Keratinocyte (primary cell): ENCODE measurements around a stretch of chr9.

GRCh38 chr9:134068615-134069317 lies 940 bp upstream of the BRD3 start:
CAGE:
- cytosol, long polyA minus RNA: no peak
- cytosol, long polyA plus RNA: no peak
- long polyA plus RNA: no peak
- nucleus, long polyA minus RNA: no peak
- nucleus, long polyA plus RNA: no peak

DNA sequence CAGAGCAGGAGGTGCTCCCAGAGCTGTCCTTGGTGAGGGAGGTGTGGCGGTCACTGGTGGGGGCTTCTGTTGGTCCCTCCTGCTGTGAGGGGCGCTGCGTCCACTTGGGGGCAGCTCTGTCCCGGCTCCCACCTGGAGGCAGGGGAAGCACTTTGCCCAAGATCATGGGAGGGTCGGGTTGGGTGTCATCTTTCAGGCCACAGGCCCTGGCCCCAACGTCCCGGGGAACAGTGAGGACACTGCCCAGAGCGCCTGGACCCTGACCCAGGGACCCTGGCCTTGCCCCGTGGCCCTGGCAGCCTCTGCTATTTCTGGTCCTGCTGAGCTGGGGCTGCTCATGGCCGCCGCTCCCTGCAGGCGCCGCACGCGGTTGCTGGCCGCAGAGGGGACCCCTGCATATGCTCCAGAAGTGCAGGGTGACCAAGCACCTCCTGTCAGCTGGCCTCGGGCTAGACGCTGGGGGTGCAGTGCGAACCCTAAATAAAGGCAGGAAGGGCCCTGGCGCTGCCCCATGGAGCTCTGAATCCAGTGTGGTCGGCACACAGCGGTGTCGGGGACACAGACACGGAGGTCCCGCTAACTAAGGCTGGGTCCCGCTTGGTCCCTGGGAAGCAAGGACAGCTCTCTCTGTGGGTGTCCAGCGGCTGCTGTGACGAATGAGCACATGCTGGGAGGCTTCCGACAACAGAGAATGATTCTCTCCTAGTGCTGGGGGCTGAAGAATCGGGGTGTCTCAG lies 40.2 kb downstream of the WDR5 start:
CAGE:
- cytosol, long polyA minus RNA: no peak
- cytosol, long polyA plus RNA: no peak
- long polyA plus RNA: no peak
- nucleus, long polyA minus RNA: no peak
- nucleus, long polyA plus RNA: no peak

GRCh38 chr9:134186523-134186706 lies 50.5 kb downstream of the WDR5 start:
CAGE:
- cytosol, long polyA minus RNA: no peak
- cytosol, long polyA plus RNA: no peak
- long polyA plus RNA: no peak
- nucleus, long polyA minus RNA: no peak
- nucleus, long polyA plus RNA: no peak

DNA sequence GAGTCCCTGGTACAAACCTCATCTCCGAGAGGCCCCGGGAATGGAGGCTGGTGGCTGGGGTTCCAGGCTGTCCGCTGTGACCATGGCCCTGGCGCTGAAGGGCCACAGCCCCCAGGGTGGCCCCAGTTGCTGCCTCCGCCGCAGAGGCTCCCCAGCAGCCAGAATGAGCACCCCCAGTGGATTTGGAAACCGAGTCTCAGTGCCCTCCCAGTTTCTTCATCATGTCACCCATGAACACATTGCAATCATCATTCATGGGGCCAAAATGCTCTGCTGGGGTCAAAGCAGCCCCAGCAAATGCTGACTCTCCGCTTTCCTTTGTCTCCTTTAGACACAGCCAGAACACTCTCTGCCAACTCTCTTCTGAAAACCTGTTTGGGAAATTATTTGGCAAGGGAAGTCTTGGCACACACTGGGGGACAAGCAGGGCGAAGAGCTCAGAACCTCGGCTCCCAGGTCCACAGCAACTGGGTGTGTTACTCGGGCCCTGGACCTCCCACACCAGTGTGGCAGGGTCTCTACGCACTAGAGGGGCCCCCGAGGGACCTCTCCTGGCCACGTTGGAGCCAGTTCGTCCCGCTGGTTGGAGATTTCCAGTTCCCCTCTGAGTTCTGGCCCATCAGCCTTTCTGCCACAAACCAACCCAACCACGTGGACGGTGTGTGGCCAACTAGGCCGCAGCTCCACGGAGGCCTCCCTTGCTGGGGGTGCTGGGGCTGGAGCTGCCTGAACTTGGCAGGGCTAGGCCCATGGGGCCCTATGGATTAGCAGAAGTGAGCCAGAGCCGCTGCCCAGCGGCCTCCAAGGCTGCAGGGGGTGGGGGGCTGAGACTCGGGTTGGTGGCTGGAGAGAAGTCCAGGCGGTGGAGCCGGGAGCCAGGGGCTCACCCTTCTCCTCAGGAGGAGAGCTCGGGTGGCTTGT lies 75.1 kb downstream of the WDR5 start:
CAGE:
- cytosol, long polyA minus RNA: no peak
- cytosol, long polyA plus RNA: no peak
- long polyA plus RNA: no peak
- nucleus, long polyA minus RNA: no peak
- nucleus, long polyA plus RNA: no peak

CAGE:
- cytosol, long polyA minus RNA: no peak
- cytosol, long polyA plus RNA: no peak
- long polyA plus RNA: no peak
- nucleus, long polyA minus RNA: no peak
- nucleus, long polyA plus RNA: no peak
These were observed 61.8 kb upstream of the RXRA start for GRCh38 chr9:134264320-134264891.

DNA sequence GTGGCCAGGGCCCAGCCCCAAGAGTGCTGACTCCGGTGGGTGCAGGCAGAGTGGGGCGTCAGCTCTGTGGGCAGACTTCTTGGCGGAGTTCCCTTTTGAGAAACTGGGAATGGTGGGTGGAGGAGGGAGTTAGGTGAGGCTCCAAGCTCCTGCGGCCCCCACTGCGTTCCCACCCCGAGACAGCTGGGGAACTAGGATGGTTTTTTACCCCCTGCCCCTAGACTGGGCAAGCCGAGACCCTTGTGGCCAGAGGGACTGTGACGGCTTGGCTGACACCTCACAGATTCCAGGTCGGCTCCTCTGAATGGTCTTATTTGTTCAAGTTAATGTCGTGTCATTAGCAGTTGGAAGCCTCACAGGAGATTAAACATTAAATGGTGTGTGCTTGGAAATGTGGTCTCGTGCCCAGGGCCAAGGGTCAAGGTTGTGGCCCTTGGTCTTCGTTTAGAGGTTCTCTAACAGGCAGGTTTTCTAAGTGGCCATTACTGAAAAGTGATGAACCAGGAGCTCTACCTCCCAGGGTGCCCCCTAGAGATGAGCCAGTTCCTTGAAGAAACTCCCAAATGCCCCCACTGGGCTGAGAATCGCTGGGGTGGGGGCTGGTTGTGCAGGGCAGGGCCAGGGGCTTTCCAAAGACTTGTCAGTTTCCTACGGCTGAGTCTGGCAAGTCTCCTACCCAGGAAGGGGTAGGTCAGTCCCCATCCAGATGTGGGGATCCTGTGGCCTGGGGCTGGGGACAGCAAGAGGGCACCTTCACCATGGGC lies 61.2 kb upstream of the RXRA start:
CAGE:
- cytosol, long polyA minus RNA: no peak
- cytosol, long polyA plus RNA: no peak
- long polyA plus RNA: no peak
- nucleus, long polyA minus RNA: no peak
- nucleus, long polyA plus RNA: no peak

DNA sequence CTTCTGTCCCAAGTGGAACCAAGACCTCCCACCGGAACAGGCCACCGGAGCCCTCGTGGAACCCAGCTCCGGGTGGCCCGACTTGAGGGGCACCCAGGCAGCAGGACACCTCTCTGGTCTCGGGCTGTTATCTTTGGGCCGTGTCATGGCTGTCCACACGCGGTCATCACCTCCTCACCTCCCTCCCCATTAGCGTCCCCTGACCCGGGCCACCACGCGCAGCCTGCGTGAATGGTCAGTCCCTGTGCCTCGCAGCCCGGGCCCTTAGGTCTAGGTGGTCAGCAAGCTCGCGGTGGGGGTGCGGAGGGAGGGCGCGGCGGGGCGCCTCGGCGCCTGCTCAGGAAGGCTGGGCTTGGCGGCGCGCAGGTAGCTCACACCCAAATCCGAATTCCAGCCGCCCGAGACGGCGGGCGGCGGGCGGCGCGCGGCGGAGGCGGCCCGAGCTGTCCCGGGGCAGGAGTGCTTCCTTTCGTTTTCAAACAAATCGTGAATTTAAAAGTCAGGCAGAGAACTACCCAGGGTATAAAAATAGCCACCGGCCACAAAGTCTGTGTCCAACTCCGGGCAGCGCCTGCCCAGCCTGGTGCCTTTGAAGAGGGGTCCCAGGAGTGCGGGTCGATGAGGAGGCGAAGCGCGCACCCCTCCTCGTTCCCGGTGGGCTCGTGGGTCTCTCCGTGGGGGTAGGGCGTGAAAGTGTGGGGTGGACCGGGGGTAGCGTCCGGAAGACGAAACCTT lies 1.0 kb upstream of the RXRA start:
CAGE:
- cytosol, long polyA minus RNA: no peak
- cytosol, long polyA plus RNA: no peak
- long polyA plus RNA: no peak
- nucleus, long polyA minus RNA: no peak
- nucleus, long polyA plus RNA: no peak

GRCh38 chr9:134327976-134328815 lies 1.9 kb downstream of the RXRA start:
CAGE:
- cytosol, long polyA minus RNA: no peak
- cytosol, long polyA plus RNA: no peak
- long polyA plus RNA: no peak
- nucleus, long polyA minus RNA: no peak
- nucleus, long polyA plus RNA: no peak

GRCh38 chr9:134344155-134344804 lies 18.0 kb downstream of the RXRA start:
CAGE:
- cytosol, long polyA minus RNA: no peak
- cytosol, long polyA plus RNA: no peak
- long polyA plus RNA: no peak
- nucleus, long polyA minus RNA: no peak
- nucleus, long polyA plus RNA: no peak

CAGE:
- cytosol, long polyA minus RNA: no peak
- cytosol, long polyA plus RNA: no peak
- long polyA plus RNA: no peak
- nucleus, long polyA minus RNA: no peak
- nucleus, long polyA plus RNA: no peak
These were observed 34.8 kb downstream of the RXRA start for GRCh38 chr9:134360785-134361736.

CAGE:
- cytosol, long polyA minus RNA: no peak
- cytosol, long polyA plus RNA: no peak
- long polyA plus RNA: no peak
- nucleus, long polyA minus RNA: no peak
- nucleus, long polyA plus RNA: no peak
These were observed 77.8 kb downstream of the RXRA start for GRCh38 chr9:134403631-134404897.

GRCh38 chr9:134416873-134417512 lies 90.7 kb downstream of the RXRA start:
CAGE:
- cytosol, long polyA minus RNA: no peak
- cytosol, long polyA plus RNA: no peak
- long polyA plus RNA: no peak
- nucleus, long polyA minus RNA: no peak
- nucleus, long polyA plus RNA: no peak

CAGE:
- cytosol, long polyA minus RNA: no peak
- cytosol, long polyA plus RNA: no peak
- long polyA plus RNA: no peak
- nucleus, long polyA minus RNA: no peak
- nucleus, long polyA plus RNA: no peak
These were observed 95.3 kb downstream of the RXRA start for GRCh38 chr9:134421600-134422001.

DNA sequence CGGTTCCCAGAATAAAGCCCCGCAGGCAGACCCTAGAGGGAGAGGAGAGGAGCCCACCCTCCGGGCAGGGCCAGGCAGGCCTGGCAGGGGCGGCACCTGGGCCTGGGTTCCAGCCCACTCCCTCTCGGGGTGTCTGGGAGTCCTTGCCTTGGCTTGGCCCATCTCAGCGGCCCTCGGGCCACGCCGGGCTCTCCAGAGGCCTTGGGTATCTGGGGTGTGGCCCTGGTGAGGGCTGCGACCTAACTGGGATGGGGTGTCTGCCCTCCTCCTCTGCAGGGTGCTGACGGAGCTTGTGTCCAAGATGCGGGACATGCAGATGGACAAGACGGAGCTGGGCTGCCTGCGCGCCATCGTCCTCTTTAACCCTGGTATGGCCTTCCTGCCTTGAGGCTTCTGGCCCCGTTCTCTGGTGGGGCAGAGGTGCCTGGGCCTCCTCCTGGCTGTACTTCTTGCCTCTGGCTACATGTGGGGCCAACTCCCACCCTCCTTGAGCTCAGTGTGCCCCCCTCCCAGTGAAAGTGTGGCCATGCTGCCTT lies 105.4 kb downstream of the RXRA start:
CAGE:
- cytosol, long polyA minus RNA: no peak
- cytosol, long polyA plus RNA: no peak
- long polyA plus RNA: no peak
- nucleus, long polyA minus RNA: no peak
- nucleus, long polyA plus RNA: no peak

DNA sequence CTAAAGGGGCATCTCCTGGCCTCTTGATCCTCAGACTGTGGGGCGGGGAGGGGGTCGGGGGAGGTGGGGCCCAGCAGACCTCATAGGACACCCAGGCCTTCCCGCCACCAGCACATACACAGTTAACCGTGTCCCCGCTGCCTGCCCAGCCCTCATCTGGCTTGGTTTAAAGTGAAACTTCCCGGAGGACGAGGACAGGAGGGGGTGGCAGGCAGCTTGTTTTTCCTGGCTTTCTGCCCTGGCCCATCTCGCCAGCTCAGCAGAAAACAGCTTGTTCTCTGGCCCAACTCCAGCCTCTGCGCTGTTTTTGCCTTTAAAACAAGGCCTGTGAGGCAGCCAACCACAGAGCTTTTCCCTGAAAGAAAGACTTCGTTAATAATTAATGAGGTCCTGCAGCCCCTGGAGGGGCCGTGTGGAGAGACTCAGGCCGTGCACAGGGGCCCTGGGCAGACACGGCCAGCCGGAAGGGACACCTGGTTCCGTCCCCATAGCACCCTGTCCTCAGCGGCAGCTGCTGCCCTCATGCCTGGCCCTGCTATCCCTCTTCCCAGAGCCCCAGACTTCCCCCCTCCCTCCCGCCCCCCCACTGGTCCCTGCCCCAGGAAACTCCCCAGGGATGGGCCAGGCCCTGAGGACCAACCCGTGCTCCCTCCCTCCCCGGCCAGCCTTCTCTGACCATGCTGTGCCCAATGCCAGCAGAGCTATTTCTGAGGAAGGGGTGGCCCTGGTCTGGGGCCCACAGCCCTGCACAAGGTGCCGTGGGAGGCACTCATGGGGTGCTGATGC lies 108.8 kb downstream of the RXRA start:
CAGE:
- cytosol, long polyA minus RNA: no peak
- cytosol, long polyA plus RNA: no peak
- long polyA plus RNA: no peak
- nucleus, long polyA minus RNA: no peak
- nucleus, long polyA plus RNA: no peak

DNA sequence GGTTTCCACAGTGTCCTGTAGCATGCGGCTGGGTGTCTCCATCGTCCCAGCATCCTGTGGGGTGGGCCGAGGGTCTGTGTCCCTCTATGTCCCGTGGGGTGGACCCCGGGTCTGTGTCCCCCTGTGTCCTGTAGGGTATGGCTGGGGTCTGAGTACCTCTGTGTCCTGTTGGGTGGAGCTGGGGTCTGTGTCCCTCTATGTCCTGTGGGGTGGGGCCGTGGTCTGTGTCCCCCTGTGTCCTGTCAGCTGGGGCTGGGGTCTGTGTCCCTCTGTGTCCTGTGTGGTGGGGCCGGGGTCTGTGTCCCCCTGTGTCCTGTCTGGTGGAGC lies 130.7 kb downstream of the RXRA start:
CAGE:
- cytosol, long polyA minus RNA: no peak
- cytosol, long polyA plus RNA: no peak
- long polyA plus RNA: no peak
- nucleus, long polyA minus RNA: no peak
- nucleus, long polyA plus RNA: no peak

DNA sequence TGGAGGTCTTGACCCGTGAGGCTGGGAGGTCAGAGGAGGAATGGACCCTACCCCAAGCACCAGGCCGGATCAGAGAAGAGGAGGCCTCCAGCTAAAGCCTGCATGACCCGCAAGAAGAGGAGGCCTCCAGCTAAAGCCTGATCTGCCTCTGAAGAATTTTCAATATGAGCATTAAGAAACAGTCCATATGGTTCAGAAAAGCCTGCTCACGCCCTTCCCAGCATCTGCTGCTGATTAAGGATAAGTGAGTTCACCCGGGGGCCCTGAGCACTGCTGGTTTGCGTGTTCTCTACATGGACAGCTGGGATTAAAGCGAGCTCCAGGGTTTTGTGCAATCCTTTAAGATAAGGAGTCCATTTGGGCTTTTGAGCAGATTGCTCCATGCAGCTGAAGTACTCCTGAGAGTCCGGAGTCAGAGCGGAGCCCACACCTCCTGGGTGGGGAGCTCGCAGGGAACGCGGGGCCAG lies 149.4 kb upstream of the COL5A1 start:
CAGE:
- cytosol, long polyA minus RNA: no peak
- cytosol, long polyA plus RNA: no peak
- long polyA plus RNA: no peak
- nucleus, long polyA minus RNA: no peak
- nucleus, long polyA plus RNA: no peak

CAGE:
- cytosol, long polyA minus RNA: no peak
- cytosol, long polyA plus RNA: no peak
- long polyA plus RNA: no peak
- nucleus, long polyA minus RNA: no peak
- nucleus, long polyA plus RNA: no peak
These were observed 65.2 kb downstream of the COL5A1 start for GRCh38 chr9:134706786-134707189.

CAGE:
- cytosol, long polyA minus RNA: no peak
- cytosol, long polyA plus RNA: no peak
- long polyA plus RNA: no peak
- nucleus, long polyA minus RNA: no peak
- nucleus, long polyA plus RNA: no peak
These were observed 4.7 kb upstream of the FCN1 start for GRCh38 chr9:134922337-134922877.

GRCh38 chr9:134929017-134929601 lies 11.4 kb upstream of the FCN1 start:
CAGE:
- cytosol, long polyA minus RNA: no peak
- cytosol, long polyA plus RNA: no peak
- long polyA plus RNA: no peak
- nucleus, long polyA minus RNA: no peak
- nucleus, long polyA plus RNA: no peak